Mesenteric fat pad (tissue), 1 donor: ENCODE data around the gene NOP16.

DNA sequence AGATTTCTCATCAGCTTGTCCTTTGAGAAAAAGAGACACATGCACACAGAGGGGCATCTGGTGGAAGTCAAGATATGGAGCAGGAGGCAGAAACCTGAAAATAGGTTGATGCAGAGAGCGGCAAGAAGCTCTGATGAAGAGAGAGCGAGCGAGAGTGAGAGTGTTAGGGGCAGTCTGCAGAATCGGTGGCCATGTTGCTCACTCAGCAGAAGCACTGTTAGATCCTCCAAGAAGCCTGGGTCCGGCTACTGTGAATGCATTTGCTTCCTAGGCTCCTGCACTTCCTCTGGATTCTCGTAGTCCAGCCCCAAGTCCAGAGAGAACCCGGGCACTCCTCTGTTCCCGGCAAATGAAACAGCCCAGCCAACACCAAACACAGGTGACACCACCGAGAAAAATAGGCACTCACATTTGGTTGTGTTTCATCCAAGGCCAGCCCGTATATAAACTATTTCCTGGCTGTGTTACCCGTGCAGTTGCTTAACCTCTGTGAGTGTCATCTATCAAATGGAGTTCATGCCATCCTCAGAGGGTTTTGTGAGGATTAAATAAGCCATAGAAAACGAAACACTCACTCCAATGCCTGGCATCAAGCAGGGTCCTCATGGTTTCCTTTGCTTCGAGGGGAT, 115.3 kb downstream of the BOD1 start:
- PRO-cap, result no peak

DNA sequence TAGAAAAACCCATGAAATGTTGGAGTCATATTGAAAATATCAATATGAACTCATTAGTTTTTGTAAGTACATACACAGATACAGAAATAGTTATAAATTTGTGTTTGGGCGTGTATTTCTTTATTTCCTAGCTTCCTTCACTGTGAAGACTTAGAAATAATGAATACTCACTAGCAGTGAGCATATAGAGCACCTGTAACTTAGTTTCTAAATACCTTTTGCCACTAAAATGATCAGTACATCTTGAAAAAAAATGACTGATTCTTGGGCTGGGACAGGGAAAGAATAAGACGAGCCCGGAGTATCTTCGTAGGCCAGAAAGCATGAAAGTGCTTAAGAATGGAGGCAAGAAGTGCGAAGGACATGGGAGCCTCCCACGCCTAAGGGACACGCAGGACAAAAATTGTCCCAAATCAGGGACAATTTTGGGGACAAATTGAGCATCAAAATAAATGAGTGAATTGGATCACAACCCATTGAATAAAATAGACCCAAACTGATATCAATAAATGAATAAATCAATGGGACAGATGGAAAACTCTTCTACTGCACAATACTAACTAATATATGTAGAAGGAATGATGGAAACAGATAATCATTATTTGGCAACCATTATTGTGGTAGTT, 41.2 kb upstream of the C5orf47 start:
- PRO-cap, result no peak

- PRO-cap, result no peak
These were observed 38.1 kb upstream of the C5orf47 start for GRCh38 chr5:173950805-173951244.

DNA sequence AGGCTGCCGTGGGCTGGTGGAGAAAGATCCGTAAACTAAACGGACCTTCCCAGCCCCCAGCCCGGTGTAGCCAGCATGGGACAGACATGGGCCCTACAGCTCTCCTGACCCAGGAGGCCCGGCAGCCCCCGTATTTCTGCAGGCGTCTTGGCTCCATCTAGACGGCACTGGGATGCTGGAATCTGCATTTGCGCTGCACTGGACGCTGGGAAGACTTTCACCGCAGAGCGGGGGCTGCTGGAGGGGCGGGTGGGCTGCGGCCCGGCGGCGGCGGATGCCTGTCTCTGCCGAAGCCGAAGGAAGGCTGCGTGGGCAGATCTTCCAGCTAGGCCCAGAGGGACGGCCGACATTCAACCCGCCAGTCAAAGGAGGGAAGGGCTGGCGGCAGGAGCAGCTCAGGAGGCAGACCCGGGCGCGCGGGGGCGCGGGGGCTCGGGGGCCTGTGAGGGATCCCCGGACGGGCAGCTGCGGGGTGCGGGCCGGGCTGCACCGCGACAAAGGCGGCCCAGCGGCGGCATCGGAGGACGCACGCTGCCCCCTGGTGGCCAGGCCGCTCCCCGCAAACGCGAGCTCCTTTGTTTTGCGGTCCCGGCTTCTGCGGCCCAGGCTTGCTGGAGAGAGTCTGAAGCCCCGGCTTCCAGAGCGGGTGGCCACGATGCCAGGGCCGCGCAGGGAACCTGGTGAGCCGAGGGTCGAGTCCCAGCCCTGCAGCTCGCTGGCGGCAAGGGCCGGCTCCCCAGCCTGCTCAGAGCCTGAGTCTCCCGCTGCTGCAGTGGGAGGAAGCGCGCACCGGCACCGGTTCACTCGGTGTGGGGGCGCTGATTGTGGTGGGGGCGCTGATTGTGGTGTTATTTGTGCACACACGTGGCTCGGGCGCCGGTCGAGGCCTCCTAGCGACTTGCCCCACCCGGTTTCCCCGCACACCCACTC, 266.4 kb downstream of the NSG2 start:
- PRO-cap, result no peak

DNA sequence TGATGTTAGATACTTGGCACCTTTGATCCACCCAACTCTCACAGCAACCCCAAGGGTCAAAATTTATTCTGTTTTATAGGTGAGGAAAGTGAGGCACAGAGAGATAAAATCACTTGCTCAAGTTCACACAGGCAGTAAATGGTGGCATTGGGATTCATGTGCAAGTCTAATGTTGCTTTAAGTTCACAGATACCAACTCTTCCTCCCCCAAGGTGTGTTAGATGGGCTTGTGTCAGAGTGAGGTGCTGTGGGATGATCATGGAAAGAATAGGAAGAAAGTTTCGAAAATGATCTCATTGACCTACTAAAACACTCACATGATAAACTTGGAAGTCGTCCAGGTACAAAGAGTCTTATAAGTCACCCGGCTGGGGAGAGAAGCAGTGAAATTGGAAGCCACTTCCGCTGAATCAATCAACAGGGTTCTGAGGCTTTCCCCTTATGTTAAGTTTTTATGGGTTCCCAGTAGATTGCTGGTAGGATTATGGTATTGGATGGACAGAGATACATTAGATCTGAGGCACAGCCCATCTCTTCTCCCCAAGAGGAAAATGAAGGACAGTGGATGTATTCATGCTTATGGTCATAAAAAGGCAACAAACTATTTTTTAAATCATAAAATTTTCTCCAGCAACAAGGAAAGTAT, 218.8 kb upstream of the MSX2 start:
- PRO-cap, result no peak

DNA sequence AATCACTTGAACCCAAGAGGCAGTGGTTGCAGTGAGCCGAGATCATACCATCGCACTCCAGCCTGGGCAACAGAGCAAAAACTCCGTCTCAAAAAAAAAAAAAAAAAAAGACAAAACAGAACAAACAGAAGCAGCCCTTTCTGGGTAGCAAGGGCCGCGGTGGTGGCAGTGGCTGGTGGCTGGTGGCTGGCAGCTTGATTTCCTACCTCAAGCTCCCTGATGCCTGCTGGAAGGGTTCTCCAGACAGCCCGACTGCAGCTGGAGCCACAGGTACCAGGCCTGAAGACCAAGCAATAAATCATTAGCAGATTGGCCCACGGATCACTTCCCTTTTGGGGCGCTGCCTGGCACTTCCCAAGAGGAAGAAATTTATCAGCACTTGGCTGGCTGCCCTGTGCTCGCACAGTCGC, 116.0 kb upstream of the MSX2 start:
- PRO-cap, result no peak

DNA sequence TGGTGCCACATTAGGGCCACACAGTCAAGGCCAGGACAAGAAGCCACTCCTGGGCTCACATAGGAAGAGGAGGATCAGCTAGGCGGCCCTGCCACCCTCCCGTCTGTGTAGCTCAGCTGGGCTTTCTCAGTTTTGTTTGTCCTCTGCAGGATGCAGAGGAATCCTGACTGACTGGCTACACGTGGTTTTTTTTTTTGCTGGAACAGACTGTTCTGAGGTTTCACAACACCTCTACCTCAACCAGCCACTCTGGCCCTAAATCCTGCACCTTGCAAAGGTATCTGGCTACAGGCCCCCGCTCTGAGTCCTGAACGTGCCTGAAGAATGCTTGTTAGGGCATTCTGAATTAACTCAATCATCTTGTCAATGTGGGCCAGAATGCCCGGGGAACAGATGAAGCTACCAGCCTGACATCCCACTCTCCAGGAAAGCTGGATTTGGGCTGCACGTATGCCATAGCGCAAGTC, 88.2 kb upstream of the MSX2 start:
- PRO-cap, result no peak

- PRO-cap, result no peak
These were observed 263.0 kb downstream of the MSX2 start for GRCh38 chr5:174987401-174987783.

DNA sequence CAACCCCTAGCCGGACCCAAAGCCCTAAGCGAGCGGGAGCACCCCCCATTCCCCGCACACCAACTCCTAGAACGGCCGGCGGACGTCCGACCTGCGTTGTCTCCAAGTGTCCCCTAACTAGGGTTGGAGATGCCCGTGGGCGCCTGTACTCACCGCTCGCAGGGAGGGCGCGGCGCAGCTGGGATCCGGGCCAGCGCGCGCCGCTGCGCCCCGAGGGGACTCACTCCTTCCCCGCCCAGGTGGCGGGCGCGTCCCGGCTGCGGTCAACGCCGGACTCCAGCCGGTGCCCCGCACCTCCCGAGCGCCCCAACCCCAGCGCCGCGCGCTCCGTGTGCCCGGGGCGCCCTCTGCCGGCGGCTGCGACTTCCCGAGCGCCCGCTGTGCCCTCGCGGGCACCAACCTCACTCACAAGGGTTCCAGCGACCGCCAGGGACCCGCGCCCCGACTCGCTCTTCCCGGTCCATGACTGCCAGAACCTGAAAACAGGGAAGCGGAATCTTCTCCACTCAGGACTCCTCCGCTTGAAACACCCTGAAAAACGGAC, 583 bp upstream of the DRD1 start:
- PRO-cap, result no peak

- PRO-cap, result no peak
These were observed 3.1 kb upstream of the SFXN1 start for GRCh38 chr5:175475193-175475643.

- PRO-cap, result no peak
These were observed 3.6 kb downstream of the SFXN1 start for GRCh38 chr5:175481897-175482347.

- PRO-cap, result no peak
These were observed 35.3 kb downstream of the HRH2 start for GRCh38 chr5:175693209-175693618.

DNA sequence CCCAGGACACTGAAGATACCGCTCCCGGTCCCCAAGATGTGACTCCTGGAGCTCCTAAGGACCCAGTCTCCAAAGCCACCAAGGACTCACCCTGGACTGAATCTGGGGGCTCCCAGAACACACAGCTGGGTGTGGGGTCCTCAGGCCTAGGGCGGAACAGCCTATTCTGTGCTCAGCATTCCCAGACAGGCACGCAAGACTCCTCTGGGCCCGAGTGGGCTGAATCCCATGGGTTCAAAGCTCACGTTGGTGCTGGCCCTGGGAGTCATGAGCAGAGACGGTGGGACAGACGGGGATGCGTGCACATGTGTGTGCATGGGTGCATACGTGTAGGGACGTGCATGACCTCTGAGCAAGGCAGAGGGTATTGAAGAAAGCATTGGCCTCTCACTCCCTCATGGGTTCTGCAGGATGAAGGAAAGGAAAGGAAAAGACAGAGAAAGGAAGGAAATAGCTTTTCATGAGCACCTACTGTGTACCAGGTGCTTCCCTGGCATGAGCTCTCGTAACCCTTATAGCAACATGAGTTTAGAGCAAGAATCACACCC, 50.2 kb downstream of the HRH2 start:
- PRO-cap, result no peak

DNA sequence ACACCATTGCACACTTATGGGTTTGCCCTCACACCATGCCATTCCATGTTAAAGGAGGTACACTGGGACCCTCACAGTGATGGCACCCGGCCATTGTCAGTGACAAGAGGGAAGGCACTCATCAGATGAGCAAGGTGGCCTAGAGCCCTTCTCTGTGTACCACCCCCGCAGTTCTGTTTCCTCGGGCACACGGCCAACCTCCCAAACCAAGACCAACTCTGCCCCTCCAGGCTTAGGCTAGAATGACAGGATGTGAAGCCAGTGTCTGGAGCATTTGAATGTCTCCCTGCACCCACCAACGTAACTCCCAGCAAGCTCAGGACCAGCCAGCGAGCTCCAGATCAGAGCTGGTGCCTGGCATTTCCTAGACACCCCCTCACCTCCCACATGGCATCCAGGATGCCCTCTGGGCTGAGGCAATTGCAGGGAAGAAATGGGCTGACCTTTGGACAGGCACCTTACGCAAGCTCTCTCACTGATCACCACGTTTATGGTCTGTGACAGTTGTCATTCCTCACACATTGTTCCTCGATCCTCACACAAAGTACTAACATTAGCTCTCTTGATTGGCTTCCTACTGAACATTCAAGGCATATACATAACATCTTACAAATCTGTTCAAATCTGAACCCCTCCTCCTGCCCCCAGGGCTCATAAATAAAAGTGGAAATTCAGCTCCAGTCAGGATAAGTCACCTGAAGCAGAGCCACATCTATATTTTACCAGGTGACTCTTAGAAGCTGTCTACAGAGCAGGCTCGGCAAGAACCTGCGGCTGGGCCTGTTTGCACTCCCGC, 3.4 kb upstream of the CPLX2 start:
- PRO-cap, result no peak

DNA sequence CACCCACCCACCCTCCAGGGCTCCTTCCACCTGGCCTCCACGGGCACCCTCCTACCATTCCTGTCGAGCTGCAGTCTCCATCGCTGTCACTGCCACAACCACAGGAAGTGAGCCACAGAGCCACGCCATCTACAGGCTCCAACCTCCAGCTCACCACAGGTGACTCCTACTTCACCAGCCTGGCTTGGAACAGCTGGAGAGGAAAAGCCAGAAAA, 66.3 kb upstream of the THOC3 start:
- PRO-cap, result no peak

DNA sequence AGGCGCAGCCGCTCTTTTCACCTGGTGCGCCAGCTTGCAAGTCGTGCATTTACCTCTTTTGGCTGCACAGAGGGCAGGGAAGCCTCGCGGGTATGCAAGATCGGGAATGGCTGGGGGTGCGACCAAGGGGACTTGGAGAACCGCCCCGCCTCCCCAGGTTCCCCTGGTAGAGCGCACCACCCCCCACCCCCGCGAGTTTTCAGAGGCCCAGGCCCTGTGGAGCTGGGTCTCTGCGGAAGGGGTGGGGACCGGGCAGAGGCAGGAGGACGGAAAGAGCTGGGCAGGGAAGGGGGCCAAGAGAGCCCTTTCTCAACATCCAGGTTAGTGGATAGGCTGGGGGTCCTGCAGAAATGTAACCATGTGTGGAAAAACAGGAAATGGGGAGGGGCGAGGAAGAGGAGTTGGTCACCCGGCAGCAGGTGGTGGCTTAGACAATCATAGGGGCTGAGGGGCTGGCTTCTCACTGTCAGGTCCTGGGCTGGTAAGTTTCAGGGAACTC, 104.6 kb upstream of the SIMC1 start:
- PRO-cap, result no peak

- PRO-cap, result no peak
These were observed 104.2 kb upstream of the SIMC1 start for GRCh38 chr5:176134037-176134446.

DNA sequence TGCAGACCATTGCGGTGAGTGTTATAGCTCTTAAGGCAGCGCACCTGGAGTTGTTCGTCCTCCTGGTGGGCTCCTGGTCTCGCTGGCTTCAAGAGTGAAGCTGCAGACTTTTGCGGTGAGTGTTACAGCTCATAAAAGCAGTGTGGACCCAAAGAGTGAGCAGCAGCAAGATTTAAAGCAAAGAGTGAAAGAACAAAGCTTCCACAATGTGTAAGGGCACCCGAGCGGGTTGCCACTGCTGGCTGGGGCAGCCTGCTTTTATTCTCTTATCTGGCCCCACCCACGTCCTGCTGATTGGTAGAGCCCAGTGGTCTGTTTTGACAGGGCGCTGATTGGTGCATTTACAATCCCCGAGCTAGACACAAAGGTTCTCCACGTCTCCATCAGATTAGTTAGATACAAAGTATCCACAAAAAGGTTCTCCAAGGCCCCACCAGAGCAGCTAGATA, 17.1 kb upstream of the SIMC1 start:
- PRO-cap, result no peak

GRCh38 chr5:176387807-176388892, at the start of gene NOP16:
Gene NOP16 (minus strand): TSS chr5:176388598.
- PRO-cap, result bidirectional peak, plus-strand start at chr5:176388792, minus-strand start at chr5:176388580

DNA sequence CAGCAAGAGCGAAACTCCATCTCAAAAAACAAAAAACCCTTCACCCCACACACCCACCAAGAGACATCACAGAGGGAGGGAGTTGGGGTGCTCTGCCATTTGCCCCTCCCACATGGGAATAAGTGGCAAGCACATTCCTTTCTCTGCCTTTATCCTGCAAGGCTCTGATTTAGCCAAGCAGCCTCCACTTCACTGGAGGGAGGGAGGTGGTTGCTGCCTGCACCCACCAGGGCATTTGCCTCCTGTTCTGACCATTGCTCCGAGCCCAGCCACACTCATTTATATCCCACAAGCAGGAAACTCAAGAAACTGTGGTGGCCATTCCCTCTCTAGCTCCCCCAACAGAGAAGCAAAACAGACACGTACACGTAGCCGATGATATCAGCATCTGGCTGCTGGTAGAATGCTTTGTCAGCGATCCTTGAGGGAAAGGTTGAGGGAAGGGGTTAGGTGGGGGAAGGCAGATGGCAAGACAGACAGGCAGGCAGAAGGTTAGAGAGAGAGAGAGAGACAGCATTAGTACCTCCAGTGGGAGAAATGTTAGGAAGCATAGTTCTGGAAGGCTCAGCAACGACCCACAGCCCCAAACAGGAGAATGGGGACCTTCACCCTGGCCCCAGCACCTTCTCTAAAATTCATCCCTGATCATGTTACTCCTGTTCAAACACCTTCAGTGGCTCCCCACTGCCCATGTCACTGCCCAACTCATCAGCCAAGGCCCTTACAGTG, 7.7 kb downstream of the HIGD2A start:
- PRO-cap, result no peak